NCI-H460 (cell line): ENCODE measurements around a stretch of chr19.

GRCh38 chr19:33438100-33438657 lies 64.7 kb downstream of the CEBPG start:
RAMPAGE:
- cytosol, long total RNA: no peak
- long total RNA: no peak
- nucleus, long total RNA: no peak

RAMPAGE:
- cytosol, long total RNA: no peak
- long total RNA: no peak
- nucleus, long total RNA: no peak
These were observed 34.8 kb downstream of the PEPD start for GRCh38 chr19:33486736-33487215.

RAMPAGE:
- cytosol, long total RNA: no peak
- long total RNA: no peak
- nucleus, long total RNA: no peak
These were observed 918 bp upstream of the KCTD15 start for GRCh38 chr19:33795692-33796211.

DNA sequence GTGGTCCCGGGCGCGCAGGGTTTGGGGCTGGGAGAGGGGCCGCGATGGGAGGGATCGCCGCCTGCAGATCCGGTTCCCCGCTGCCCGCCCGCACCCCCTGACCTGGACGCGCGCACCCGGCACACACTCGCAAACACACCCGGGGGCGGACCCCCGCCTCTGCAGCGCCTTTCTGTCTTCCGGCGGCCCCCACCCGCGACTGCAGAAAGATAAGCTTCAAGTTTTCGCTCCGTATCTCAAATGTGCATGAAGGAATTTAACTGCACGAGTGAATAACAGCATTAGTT lies 799 bp downstream of the KCTD15 start:
RAMPAGE:
- cytosol, long total RNA: no peak
- long total RNA: no peak
- nucleus, long total RNA: no peak

DNA sequence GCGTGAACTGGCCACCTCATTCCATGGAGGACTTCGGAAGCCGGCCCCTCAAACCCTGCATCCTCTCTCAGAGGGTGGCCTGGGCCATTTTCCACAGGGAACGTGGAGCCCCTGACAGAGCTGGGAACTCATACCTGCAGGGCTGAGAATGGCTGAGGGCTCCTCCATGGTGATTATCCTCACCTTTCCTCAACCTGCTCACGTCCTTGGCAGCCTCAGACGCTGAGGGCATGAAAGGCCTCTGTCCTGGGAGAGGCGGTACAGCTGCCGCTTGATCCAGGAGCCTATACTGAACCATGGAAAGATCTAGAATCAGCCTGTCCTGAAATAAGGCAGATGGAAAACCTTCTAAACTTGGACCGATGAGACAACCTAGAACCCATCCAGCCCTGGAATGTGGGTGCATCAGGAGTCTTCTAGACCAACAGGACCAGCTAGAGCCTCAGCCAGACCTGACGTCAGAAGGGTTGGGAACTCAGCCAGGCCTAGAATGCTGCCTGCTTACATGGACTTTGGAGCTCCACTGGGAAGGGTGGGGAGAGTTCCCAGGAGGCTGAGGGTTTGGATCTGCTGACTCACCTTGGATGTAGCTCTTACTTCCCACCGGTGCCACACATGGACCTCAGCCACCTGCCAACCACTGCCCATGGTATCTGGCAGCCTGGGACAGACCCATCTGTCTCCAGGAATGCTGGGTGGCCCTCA lies 7.4 kb downstream of the KCTD15 start:
RAMPAGE:
- cytosol, long total RNA: no peak
- long total RNA: no peak
- nucleus, long total RNA: no peak

DNA sequence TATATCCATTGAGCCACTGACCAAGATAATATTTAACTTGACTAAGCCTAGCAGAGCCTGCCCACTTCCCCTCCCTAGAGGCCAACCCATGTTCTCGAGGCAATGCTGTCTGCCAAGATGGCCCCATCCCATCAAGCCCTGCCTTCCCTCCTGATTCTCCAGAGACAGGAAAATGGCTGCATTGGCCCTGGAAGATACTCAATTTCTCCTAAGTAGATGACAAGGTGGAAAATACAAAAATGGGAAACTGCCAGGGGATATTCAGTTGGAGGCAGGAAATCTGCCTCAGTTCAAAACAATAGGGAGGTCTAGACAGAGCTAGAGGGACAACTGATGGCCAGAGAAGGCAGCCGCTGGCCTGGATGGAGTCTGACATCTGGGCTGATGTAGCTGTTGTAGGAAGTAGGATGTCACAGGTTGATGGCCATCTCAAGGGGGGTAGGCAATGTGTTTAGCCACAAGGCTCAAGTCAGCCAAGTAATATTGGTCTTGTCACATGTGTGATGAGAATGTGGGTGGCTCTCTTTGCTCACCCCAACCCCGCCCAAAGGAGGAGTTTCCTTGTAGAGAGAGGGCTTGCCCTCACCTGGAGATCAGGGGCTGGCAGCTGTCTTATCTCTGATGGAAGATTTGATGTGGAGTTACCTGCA lies 20.3 kb downstream of the KCTD15 start:
RAMPAGE:
- cytosol, long total RNA: no peak
- long total RNA: no peak
- nucleus, long total RNA: no peak

DNA sequence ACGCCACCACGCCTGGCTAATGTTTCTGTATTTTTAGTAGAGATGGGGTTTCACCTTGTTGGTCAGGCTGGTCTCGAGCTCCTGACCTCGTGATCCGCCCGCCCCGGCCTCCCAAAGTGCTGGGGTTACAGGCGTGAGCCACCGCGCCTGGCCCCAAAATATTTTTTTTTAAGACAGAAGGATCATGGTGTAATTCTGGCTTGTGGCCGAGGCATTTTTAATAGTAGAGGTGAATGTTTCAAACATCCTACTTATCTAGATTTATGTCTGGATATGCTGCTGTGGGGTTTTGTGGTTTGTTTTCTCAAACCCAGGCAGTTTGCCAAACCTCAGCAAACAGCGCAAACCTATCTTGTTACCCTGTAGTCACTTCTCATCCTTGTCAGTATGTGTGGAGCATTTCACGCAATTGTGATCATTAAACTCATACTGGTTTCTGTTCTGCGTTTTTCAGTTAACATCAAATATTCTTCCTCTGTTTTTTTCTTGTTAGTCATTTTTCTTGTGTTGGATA lies 36.1 kb upstream of the GARRE1 start:
RAMPAGE:
- cytosol, long total RNA: no peak
- long total RNA: no peak
- nucleus, long total RNA: no peak

DNA sequence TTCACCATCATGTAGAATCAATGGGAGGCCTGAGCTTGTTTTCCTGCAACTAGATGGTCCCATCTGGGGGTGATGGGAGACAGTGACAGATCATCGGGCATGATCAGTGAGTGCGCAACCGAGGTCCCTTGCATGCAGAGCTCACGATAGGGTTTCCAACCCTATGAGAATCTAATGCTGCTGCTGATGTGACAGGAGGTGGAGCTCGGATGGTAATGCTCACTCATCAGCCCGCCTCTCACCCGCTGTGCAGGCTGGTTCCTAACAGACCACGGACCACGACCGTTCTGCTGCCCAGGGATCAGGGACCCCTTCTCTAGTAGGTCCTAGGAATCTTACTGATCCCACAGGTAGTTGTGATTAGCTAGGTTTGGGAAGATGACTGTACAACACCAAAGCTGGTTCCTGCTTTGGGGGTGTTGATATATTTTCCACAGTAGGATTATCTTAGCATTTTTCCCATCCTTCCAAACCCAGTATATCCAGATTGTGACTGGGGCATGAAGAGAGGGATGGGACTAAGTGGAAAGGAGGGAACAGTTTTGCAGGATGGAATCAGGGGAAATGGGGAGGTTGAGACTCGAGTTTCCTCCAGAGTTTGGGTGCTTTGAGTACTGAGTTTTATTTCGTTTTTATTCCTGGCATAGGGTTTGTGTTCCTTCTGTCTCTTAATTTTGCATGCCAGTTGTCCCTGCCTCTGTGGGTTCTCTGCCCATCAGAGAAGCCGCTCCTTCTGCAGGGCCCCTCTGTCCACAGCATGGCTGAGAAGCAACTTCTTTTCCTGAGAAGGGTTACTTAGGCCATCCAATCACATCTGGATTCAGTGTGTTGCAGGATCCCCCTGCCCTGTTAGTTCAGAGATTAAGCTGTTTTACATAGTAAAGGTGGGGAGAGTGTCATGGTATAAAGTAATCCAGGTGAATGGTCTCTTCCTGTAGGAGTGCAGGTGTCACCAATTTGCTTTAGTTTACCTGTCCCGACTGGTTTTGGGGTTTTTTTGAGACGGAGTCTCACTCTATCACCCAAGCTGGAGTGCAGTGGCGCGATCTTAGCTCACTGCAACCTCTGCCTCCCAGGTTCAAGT lies 23.2 kb upstream of the GARRE1 start:
RAMPAGE:
- cytosol, long total RNA: no peak
- long total RNA: no peak
- nucleus, long total RNA: no peak

GRCh38 chr19:34254145-34254329 lies 317 bp upstream of the GARRE1 start:
RAMPAGE:
- cytosol, long total RNA: no peak
- long total RNA: no peak
- nucleus, long total RNA: no peak

GRCh38 chr19:34366731-34366990 lies 1.7 kb downstream of the GPI start:
RAMPAGE:
- cytosol, long total RNA: no peak
- long total RNA: no peak
- nucleus, long total RNA: no peak

DNA sequence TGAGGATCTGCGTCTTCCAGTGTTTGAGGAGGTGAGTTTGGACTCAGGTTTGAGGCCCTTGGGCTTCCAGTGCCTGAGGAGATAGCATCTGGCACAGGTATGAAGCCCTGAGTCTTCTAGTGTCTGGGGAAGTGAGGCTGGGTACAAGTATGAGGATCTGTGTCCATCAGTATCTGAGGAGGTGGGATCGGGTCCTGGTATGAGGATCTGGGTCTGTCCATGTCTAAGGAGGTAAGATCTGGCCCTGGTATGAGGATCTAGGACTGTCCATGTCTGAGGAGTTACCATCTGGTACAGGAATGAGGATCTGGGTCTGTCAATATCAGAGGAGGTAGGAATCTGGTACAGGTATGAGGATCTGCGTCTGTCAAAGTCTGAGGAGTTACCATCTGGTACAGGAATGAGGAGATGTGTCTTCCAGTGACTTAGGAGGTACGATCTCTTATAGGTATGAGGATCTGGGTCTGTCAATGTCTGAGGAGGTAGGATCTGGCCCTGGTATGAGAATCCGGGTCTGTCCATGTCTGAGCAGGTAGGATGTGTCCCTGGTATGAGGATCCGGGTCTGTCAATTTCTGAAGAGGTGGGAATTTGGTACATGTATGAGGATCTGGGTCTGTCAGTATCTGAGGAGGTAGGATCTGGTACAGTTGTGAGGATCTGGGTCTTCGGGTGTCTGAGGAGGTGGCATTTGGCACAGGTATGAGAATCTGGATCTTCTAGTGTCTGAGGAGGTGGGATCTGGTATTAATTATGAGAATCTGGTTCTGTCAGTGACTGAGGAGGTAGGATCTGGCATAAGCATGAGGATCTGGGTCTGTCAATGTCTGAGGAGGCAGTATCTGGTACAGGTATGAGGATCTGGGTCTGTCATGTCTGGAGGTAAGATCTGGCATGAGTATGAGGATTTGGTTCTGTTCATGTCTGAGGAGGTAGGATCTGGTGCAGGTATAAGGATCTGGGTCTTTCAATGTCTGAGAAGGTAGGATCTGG lies 12.8 kb upstream of the PDCD2L start:
RAMPAGE:
- cytosol, long total RNA: no peak
- long total RNA: no peak
- nucleus, long total RNA: no peak

GRCh38 chr19:34444799-34445365 lies 16.7 kb downstream of the UBA2 start:
RAMPAGE:
- cytosol, long total RNA: no peak
- long total RNA: no peak
- nucleus, long total RNA: no peak

DNA sequence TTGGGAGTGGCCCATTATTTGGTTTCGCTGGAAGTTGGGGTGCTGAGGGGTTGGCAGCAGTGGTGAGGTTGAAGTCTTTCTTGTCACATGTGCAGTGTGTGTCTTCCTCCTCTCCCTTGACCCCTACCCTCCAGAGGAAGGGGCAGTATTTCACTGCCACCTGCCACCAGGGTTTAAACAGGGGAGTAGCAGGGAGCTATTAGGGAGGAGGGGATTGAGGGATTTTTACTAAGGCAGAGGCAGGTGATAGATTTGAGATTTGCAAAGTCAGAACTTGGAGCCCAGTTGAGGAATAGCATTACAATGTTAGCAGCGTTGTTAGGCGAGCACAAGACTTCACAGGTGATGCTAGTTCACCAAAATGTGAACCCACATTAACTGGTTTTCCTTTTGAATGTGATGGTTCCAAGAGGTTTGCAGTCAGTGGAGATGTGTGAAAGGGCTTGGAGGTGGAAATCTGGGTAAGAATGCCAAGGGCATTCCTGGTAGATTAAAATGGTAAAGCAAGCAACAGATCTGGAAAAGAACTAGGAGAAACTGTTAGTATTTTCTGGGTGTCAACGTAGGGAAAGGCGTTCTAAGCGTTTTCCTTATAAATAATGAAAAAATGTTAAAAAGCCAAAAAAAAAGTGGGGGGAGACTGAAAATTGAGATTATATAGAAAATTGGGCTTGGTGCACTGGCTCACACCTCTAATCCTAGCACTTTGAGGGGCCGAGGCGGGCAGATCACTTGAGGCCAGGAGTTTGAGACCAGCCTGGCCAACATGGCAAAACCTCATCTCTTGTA lies 19.3 kb upstream of the WTIP start:
RAMPAGE:
- cytosol, long total RNA: no peak
- long total RNA: no peak
- nucleus, long total RNA: no peak

GRCh38 chr19:34678082-34678656 lies 691 bp downstream of the ZNF302 start:
RAMPAGE:
- cytosol, long total RNA: no peak
- long total RNA: no peak
- nucleus, long total RNA: no peak

RAMPAGE:
- cytosol, long total RNA: no peak
- long total RNA: no peak
- nucleus, long total RNA: no peak
These were observed 3.5 kb upstream of the HPN start for GRCh38 chr19:35037946-35038575.

DNA sequence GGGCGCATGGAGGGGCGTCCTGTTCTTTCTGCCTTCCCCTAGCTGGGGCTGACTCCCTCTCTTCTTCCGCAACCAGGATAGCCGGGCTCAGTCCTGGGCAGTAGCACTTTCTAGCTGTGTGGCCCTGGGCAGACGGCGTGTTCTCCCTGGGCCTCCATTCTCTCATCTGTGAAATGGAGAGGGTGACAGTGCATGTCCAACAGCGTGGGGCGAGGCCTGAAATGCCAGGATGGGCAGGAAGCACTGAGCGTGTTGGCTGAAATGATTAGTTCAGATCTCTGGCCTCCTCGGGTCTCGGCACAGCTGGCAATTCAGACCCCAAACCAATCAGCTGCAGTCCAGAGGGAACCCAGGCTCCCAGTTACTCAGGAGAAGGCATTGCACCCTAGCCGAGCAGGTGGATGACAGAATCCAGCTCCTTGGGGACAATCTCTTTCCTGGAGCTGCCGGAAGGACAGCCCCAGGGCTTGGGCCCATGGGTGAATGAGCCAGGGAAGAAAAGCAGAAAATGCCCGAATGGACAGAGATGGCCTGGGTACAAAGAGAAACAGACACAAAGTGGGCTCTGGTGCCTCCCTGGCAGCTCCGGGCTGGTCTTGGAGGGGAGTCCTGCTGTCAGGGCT lies 1.9 kb downstream of the HPN start:
RAMPAGE:
- cytosol, long total RNA: no peak
- long total RNA: no peak
- nucleus, long total RNA: no peak

DNA sequence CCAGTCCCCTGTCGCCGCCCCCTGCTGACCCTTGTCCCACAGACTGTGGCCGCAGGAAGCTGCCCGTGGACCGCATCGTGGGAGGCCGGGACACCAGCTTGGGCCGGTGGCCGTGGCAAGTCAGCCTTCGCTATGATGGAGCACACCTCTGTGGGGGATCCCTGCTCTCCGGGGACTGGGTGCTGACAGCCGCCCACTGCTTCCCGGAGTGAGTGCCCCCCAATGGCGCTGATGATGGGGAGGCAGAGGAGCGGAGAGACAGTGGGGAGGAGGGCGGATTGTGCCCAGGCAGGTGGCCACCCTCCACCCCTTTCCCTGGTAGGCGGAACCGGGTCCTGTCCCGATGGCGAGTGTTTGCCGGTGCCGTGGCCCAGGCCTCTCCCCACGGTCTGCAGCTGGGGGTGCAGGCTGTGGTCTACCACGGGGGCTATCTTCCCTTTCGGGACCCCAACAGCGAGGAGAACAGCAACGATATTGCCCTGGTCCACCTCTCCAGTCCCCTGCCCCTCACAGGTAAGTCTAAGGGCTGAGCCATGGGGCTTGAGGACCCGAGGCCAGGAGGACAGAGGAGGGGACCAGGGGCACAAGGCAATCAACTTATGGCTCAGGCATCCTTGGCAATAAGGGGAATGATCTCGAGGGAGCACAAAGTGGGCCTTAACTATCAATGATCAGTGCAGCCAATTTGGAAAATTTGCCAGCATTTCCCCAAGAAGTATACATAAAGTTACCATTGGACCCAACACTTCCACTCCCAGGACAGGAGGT lies 19.0 kb downstream of the HPN start:
RAMPAGE:
- cytosol, long total RNA: no peak
- long total RNA: no peak
- nucleus, long total RNA: no peak

DNA sequence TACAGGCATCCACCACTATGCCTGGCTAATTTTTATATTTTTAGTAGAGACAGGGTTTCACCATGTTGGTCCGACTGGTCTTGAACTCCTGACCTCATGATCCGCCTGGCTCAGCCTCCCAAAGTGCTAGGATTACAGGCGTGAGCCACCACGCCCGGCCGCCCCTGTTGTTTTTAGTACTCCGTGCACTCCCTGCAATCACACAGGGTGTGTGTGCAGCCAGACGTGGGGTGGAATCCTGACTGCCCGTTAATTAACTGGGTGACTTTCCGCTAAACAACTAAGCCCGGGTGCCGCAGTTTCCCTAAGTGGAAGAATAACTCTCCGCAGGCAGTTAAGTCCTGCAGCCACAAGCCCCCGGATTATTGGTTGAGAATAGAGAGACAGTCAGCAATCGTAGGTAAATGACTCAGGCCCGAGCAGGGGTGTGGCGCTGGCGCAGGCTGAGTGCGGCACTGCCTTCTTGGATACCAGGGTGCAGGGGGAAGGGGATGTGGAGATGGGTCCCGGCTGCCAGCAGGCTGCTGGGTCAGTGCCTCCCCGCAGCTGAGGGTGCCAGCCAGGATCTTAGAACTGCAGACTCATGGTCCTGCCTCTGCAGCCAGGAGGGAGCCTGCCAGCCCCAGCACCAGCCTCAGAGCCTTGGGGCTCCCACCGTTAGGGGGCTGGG lies 6.1 kb upstream of the FXYD3 start:
RAMPAGE:
- cytosol, long total RNA: no peak
- long total RNA: no peak
- nucleus, long total RNA: no peak

DNA sequence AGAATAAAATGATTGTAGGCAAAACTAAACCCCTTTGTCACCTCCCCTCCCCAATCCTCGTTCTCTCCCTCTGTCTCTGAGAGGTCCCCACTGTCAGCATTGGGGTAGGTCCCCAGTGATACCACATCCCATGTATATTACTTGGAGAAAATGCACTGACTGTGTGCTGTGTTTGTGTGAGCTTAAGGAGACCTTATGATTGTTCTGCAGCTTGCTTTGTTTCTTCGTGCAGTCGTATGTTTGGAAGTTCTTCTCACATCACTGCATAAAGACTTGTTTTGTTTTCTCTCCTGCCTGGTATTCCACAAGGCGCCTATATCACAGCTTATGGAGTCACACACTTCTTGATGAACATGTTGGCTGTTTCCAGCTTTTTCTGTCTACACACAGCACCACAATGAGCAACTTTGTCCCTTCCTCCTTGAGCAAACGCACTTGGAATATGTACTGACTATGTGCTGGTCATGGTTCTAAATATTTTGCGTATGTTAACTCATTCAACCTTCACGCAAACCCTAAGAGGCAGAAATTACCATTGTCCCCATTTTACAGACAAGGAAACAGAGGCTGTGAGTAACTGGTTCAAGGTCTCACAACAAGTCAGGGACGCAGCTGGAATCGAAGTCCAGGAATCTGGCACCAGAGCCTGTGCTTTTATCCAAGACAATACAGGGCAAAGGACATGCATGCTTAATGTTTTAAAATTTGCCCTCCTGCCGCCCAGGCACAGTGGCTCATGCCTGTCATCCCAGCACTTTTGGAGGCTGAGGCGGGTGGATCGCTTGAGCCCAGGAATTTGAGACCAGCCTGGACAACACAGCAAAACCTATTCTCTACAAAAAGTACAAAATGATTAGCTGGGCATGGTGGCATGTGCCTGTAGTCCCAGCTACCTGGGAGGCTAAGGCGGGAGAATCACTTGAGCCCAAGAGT lies 4.9 kb downstream of the FXYD5 start:
RAMPAGE:
- cytosol, long total RNA: no peak
- long total RNA: no peak
- nucleus, long total RNA: no peak

RAMPAGE:
- cytosol, long total RNA: no peak
- long total RNA: no peak
- nucleus, long total RNA: no peak
These were observed 12.1 kb downstream of the FXYD5 start for GRCh38 chr19:35166226-35167414.